Melanocyte of skin (primary cell): Measurements from ENCODE around the genes CTIF and SMAD7.

GRCh38 chr18:48028525-48029204, 98.2 kb upstream of the SMAD2 start:
- CAGE, long polyA plus RNA, 2 experiments = no peak in any of the 2 experiments

DNA sequence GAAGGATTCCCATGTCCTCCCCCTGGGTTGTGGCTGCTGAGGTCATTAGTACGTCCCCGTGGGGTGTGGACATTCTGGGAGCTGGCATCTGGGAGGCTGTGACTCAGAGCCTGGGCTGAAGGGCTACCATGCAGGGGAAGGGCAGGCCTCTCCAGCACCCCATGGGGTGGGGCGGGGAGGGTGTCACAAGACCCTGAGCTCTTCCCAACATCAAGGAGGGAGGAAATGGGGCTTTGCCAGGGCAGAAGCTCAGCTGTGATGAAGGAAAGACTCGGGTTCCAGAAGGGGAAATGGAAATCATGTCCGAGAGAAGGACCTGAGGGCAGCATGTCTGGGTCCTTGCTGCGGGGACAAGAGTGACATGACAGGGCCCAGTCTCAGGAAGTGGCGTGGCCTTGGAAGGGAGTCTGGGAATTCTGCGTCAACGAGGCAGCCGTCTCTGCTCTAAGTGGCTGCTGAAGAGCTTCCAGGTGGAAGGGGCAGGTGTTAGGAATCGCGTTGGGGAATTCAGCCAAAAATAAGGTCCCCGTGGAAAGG, 105.9 kb upstream of the SMAD2 start:
- CAGE, long polyA plus RNA, 2 experiments = no peak in any of the 2 experiments

- CAGE, long polyA plus RNA, 2 experiments = no peak in any of the 2 experiments
Observed at GRCh38 chr18:48324630-48325156, 84.5 kb downstream of the ZBTB7C start.

GRCh38 chr18:48538814-48539414, at the start of gene CTIF:
Gene CTIF (plus strand): TSS chr18:48539031.
- CAGE, long polyA plus RNA, 2 experiments = no peak in any of the 2 experiments

GRCh38 chr18:48539415-48540270, 812 bp downstream of the CTIF start:
- CAGE, long polyA plus RNA, 2 experiments = no peak in any of the 2 experiments

DNA sequence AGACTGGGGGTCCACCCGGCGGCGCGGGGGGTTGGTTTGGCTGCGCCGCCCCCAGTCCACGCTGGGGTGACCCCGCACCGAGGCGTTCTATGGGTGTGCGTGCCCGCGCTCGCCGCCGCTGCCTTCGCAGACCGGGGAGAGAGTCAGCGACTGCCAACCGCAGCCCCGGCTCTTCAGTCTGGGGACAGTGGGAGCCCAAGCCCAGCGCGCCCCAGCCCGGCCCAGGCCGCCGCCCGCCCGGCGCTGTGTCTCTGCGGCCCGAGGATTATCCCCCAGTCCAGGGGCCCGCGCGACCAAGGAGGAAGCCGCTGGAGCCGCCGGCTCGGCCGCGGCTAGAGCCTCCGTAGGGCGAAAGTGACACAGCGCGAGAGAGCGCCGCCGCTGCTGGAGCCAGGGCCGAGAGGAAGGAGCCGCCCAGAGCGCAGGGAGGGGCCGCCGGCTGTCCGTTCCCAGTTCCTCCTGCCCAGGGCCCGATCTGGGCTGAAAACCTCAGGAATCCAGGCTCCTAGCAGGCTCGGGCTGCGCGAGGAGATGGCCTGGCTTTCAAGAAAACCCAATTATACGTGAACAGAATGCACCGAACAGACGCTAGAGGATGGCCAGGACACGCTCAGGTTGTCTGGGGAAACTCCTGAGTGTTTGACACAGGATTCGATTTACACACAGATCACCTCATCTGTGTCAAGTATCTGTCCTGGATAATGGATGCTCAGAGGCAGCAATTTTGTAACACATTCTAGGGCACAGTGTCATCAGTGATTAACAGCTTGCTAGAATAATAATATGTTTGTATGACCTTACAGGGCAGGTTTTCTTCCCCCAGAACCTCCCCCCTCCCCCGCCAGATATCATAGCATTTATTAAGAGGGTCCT, 2.4 kb downstream of the CTIF start:
- CAGE, long polyA plus RNA, 2 experiments = no peak in any of the 2 experiments

DNA sequence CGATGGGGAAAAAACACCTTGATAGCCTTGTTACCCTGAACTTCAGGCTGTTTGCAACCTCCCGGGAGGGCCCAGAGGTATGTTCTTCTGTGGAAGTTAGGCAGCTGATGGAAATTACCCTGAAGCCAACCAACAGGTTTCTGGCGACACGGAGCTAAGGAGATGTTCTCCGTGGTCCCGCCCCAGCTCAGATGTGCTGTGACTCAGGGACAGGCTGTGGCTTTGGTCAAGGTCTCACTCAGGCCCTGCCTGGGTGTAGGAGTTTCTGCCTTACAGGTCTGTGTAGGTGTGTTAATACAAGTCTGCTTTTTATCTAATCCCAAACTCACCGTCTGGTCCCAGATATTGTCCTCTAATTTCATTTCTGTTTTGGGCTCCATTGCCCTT, 3.9 kb downstream of the CTIF start:
- CAGE, long polyA plus RNA, 2 experiments = no peak in any of the 2 experiments

DNA sequence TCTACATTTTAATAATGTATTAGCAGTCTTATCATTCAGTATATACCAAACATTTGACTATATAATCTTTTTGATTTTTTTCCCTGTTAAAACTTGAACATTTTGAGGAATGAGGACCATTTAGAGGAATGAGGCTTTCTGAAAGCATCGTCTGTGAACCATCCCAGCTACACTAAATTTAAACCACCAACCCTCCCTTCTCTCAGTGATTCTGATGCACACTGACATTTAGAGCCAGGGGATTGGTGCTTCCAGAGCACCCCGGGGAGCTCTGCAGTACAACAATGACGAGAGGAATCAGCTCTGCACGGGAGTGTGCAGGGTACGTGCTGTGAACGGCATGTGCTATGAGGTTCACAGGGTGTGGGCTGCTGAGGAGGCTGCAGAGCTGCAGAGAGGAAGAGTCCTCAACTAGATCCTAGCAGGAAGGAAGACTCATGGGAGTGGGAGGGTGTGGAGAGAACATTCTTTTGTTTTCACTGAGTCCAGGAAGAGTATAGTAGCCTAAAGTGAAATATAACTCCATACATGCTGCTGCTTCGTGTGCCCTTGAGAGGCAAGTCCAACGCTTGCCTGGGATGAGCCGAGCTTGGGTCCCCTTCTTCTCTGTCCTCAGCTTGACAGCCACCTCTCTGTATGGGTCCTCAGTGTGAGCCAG, 118.6 kb downstream of the CTIF start:
- CAGE, long polyA plus RNA, 2 experiments = no peak in any of the 2 experiments

DNA sequence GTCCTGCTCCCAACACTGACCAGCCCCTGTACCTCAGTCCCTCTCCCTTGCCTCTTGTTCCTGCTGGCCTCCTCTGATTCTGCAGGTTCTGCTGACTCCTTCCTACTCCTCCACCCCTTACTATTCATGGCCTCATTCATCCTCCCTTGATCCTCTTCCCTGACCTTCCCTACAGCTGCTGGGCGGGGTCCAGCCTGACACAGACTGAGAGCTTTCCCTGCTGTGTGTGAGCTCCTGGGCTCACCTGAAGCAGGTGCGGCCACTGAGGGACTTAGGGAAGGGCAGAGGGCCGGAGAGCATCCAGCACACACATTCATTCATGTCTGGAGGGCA, 185.6 kb downstream of the CTIF start:
- CAGE, long polyA plus RNA, 2 experiments = no peak in any of the 2 experiments

GRCh38 chr18:48728323-48729057, 189.7 kb downstream of the CTIF start:
- CAGE, long polyA plus RNA, 2 experiments = no peak in any of the 2 experiments

DNA sequence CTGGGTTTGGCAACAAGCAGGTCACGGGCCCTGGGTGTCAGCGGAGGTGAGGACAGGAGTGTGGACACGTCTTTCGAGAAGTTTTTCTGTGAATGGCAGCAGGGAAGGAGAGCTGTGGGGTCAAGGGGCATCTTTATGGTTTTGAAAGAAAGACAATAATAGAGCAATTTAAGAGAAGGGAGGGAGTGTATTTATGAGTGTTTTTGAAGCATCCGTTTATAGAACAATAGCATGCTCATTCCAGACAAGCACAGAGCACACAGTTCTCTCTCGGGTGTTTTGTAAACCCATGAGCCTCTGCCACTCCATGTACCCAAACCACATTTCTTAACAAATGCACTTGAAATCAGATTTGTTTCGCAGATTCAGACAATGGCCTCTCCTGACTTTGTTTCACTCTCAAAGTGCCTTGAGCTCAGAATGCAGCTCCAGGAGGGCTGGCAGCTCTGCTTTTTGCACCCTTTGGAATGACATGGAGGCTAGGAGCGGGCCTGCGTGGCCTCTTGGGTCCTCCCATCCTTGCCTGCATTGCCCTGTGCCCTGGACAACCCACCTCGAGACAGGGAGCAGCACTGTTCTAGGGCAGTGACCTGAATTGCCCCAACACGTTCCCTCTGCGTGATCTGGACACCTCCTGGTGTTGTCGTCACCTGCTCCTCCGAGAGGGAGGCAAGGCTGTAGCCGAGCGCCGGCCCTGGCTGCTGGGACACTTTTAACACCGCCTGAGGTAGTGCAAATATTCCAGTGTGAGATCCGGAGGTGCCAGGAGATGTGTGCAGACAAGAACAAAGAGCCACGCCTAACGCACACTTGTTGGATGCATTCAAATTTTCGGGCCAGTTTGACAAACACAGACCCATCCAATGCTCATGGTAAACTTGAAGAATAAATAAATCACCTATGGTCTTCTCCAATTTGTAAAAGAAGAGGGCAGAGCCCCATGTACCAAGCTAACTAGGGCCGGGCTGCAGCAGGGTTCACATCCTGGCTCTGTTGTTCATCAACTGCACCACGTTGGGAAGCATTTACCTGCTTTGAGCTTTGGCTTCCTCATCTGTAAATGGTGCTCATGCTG, 131.6 kb downstream of the SMAD7 start:
- CAGE, long polyA plus RNA, 2 experiments = no peak in any of the 2 experiments

DNA sequence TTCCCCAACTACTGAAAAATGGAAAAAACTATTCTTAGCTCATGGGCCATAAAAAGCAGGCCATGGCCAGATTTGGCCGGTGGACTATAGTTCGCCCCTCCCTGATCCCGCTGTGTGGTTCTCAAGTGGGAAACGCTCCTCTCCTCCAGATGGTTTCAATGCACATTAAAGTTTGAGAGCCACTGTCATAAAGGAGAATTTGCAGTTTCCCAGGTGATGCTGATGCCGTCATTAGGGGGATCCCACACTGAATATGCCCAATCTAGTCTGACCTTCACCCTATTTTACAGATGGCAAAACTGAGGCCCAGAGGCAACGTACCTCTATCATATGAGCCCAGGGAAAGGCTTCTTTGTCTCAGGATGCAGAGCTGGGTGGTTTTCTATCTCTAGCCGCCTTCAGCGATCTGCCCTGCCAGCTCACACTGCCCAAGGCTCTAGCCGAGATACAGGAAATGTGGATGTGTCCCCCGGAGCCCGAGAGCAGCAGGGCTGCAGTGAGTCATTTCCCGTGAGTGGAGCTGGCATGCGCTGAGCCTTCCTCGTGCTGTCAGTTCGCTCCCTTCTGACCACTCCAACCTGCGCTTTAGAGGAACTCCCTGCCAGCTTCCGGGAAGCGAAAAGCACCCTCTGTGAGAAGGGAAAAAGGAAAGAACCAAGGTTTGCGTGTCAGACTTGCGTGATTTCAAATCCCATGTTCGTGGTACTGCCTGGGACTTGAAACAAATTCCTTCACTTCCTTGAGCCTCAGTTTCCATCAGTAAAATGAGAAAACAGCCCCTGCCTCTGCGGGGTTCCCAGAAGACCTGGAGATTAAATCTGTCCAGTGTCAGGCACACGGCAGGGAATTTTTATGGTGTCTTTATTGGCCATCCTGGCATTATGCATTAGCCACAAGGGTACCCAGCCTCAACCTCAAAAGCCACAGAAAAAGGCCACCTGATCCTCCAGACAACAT, 116.1 kb downstream of the SMAD7 start:
- CAGE, long polyA plus RNA, 2 experiments = no peak in any of the 2 experiments

DNA sequence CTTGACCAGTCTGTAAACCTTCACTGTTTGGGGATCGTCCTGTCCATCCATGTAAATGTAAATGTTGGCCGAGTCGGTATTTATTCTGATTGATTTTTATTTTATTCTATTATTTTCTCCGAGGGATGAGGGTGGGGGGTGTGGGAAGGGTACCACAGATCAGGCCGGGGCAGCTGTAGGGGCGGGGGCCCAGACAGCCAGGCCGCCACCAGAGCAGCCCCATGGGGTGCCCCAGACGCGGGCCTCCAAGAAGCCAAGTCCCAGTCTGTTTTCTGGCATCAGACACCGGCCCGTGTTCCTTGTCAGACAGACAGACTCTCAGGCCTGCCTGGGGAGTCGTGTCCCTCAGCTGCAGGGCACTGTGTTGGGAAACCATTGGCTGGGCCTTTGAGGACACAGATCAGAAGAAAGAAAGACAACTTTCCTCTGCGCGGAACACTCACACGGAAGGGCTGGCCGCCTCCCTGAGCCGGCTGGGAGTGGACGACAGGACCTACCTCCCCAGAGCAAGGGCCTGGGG, 88.1 kb downstream of the SMAD7 start:
- CAGE, long polyA plus RNA, 2 experiments = no peak in any of the 2 experiments

- CAGE, long polyA plus RNA, 2 experiments = no peak in any of the 2 experiments
Observed at GRCh38 chr18:48878827-48879615, 71.7 kb downstream of the SMAD7 start.

DNA sequence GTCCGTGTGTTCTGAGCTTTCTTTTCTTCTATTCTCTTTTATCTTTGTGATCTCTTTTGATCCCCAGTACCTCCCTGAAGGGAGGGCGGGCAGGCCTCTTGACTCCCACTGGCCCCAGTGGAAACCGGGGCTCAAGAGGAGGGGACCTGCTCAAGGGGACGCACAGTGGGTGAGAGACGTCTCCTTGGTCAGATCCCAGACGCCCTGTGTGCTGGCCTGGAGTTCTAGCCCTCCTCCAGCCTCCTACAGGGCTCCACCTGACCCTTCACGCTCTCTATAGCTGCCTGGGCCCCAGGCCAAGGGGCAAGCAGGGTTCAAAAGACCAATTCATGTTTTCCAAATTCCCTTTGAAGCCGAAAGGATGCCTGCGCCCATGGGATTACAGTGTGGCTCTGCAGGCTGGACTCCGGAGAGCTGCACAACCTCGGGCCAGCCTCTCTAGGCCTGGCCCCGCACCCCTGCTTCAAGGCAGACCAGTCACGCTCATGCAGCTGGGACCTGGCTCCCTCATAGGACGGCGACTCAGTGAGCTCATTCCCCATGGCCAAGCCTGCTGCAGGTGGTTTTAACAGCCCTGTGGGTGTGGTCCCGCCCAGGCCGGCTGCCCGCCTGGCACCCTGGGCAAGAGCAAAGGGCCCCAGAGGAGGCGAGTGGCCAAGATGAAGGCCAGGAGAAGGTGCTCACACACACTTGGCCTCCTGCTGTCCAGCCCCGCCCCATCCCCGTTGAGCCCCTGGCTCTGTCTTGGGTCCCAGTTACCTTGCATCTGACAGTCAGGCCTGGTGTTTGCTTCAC, 57.2 kb downstream of the SMAD7 start:
- CAGE, long polyA plus RNA, 2 experiments = no peak in any of the 2 experiments

DNA sequence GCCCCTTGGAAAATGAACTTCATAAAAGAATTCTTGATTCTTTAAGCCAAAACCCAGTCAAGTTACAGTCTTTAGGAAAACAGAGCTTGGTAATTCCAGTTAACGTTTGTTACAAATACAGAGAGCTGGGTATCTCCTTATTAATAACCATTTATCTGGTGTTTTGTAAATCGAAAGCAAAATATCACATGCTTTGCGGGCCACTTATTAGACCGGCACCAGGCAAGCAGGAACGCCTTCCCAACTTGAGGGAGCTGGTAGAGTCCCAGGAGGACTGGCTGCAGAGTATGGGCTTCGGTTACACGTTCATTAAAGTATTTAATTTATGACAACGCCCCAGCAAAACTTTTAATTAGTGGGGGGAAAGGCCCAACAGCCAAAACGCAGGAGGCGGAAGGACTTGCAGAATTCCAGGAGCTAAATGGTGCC, 3.7 kb downstream of the SMAD7 start:
- CAGE, long polyA plus RNA, 2 experiments = no peak in any of the 2 experiments

GRCh38 chr18:48950952-48951334, at the start of gene SMAD7:
Gene SMAD7 (minus strand): TSS chr18:48950965.
- CAGE, long polyA plus RNA, 2 experiments = no peak in any of the 2 experiments

GRCh38 chr18:48979903-48980559, 29.3 kb upstream of the SMAD7 start:
- CAGE, long polyA plus RNA, 2 experiments = no peak in any of the 2 experiments

DNA sequence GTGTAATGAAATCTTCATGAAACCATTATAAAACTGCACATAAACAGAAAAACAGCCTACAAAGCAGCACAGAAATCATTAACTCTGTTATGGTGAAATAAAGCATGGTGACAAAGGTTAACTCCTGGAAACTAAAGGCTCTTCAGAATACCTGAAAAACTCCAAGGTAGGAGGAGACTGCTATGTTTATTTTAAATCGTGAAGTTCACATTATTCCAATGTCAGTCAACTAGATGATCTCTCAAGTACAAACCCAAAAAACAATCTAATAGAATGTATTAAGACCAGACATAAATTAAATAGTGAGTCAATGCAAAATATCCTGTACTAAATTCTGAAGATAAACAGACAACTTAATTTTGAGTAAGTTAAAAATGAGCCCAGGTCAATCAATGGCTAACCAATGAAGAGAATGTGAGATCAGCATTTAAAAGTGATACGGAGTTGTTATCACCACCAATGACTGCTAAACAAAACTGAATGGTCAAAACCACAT, 205.6 kb downstream of the DYM start:
- CAGE, long polyA plus RNA, 2 experiments = no peak in any of the 2 experiments

DNA sequence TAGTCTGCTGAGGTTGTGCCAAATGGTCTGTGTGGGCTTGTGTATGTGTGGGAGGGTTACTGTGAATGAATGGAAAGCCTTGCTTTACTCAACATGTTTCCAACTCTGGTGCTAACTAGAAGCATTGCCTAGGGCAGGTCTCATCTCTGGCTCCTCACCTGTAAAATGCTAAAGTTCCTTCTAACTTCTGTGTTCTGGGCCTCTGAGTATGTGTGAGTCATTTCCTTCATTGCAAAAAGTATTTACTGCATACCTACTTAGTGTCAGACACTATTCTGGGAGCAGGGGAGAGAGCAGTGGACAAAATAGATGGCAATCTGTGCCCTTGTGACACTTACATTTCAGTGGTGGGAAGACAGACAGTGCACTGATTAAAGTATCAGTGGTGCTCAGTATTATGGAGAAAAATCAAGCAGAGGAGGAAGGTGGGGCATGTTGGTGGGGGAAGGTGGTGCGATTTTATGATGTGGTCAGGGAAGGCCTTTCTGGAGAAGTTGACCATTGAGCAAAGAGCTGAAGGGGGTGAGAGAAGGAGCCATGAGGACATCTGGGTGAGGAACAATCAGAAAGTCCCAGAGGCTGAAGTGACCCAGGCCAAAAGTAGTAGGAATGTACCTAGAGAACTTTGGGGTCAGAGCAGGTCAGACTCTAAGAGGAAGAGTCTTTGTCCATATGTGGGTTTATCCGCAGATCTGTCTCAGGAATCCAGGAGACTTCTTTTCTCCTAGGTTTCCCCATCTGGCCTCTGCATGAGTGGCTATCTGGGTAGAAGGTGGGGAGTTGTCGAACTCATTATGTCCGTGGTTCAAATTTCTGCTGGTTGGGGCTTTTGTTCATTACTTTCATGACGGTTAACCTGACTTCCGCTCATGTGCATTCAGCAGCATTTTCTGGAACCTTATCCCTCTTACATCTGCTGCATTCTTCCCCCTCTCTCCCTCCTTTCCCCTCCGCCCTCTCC, 1.6 kb downstream of the LIPG start:
- CAGE, long polyA plus RNA, 2 experiments = no peak in any of the 2 experiments